Bronchus fibroblast of lung (primary cell): ENCODE data around the genes GRK4 and NSG1.

GRCh38 chr4:2924676-2925300, 9.8 kb downstream of the MFSD10 start:
- RAMPAGE, long total RNA, result no peak

DNA sequence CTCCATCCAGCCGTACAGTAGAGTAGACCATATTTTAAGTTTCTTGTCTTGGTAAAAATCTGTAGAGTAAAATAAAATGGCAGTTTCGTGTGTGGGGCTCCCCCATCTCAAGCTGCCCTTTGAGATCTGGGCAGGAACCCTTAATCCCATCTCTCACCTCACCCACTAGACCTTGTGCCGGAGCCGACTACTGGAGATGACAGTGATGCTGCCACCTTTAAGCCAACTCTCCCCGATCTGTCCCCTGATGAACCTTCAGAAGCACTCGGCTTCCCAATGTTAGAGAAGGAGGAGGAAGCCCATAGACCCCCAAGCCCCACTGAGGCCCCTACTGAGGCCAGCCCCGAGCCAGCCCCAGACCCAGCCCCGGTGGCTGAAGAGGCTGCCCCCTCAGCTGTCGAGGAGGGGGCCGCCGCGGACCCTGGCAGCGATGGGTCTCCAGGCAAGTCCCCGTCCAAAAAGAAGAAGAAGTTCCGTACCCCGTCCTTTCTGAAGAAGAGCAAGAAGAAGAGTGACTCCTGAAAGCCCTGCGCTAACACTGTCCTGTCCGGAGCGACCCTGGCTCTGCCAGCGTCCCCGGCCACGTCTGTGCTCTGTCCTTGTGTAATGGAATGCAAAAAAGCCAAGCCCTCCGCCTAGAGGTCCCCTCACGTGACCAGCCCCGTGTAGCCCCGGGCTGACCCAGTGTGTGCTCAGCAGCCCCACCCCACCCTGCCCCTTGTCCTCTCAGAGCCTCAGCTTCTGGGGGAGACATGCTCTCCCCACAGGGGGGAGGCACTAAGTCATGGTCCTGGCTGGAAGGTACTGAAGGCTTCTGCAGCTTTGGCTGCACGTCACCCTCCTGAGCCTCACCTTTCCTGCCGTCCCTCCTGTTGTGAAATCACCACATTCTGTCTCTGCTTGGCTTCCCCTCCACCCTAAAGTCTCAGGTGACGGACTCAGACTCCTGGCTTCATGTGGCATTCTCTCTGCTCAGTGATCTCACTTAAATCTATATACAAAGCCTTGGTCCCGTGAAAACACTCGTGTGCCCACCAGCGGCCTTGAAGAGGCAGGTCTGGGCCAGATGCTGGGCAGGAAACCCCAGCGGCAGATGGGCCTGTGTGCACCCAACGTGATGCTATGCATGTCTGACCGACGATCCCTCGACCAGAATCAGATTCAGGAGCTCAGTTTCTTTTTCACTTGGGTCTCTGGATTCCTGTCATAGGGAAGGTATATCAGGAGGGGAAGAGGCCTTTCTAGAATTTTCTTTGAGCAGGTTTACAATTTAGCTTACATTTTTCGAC, 6.2 kb downstream of the MFSD10 start:
- RAMPAGE, long total RNA, result no peak

DNA sequence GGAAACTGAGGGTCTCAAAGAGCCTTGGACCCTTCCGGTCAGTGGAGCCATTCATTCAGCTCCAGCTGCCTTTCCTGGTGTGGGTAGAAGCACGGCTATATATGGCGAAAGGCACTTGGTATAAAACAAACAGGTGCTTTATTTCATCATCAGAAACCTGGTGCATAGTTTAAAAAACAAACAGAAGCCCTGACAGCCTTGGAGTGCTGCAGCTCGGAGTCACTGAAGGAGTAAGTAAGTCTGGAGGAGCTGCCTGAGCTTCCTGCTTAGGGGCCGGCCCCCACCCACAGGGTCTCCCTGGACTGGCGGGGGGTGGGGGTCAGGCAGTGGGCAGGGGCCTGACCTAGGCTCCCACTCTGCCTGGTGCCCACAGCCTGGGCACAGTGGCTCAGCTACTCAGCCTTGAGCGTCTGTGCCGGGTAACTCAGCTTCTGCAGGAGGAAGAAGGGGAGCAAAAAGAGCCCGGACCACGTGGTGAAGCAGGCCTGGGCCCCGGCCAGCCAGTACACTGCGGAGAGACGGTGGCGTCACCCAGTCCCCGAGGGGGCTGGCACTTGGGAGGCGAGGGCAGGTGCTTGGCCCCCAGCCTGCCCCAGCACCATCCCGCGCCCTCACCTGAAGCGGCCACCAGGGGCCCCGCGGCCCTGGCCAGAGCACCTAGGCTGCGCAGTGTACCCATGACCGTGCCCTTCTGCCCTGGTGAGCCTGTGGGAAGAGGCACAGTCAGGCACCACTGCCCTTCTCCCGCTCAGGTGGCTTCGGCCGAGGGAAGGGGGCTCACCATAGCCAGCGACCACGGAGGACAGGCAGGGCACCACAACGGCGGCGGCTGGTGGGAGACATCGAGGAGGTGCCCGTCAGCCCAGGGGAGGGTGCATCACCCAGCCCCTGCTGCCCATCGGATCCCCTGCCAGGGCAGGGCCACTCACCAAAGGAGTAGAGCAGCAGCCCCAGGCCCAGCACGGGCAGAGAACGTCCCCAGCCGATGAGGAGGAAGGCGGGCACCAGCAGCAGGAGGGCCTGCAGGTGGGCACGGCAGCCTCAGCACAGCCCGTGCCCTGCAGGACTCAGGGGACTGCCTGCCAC, 3.8 kb downstream of the MFSD10 start:
- RAMPAGE, long total RNA, result no peak

- RAMPAGE, long total RNA, result no peak
Observed at GRCh38 chr4:2935732-2936756, 1.4 kb upstream of the MFSD10 start.

DNA sequence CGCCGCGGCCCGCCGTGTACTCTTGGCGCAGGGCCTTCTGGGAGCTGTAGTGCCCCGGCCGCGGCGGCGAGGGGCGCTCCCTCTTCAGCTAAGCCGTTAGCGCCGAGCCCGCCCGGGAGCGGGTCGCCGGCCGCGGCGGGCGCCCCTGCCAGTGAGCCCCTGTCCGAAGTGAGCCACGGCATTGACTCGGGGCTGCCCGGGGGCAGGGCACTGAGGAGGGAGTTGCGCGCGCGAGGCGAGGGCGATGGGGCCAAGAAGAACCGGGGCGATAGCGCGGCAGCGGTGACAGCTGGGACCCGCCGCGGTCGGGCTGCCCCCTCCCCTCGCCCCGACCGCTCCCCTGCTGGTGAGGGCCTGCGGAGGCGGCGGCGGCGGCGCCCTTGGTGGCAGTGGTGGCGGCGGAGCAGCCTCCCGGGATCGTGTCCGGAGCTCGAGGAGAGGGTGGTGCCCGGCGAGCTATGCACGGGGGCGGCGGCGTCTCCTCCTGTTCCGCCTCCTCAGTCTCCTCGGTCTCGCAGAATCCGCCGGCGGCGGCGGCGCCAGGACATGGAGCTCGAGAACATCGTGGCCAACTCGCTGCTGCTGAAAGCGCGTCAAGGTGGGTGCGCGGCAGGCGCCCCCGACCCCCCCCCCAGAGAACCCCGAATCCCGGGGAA, at the start of gene GRK4:
GRK4 (plus strand) TSS at position 47 of the 656 bp plus-strand sequence.
- RAMPAGE, long total RNA, result no peak

DNA sequence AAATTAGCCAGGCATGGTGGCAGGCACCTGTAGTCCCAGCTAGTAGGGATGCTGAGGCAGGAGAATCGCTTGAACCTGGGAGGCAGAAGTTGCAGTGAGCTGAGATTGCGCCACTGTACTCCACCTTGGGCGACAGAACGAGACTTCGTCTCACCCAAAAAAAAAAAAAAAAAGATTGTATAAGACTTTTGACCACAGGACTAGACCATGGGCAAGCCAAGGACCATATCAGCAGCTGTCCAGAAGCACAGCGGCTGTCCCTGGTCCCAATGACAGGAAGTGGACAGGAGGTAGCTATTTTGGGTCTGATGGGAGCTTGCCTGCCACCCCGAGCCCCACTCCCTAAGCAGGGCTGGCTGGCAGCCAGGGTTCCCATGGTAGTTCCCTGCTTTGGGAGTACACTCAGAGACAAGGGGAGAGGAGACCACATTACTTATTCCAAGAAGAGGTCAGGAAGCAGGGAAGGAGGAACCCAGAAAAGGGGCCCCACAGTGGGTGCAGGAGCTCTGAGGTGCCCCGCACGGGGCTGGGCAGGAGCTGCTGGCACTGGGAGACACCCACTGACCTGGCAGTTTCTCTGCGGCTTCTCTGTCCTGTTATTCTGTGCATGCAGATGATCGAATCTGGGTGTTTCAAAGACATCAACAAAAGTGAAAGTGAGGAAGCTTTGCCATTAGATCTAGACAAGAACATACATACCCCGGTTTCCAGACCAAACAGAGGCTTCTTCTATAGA, 36.5 kb upstream of the HTT start:
- RAMPAGE, long total RNA, result no peak

DNA sequence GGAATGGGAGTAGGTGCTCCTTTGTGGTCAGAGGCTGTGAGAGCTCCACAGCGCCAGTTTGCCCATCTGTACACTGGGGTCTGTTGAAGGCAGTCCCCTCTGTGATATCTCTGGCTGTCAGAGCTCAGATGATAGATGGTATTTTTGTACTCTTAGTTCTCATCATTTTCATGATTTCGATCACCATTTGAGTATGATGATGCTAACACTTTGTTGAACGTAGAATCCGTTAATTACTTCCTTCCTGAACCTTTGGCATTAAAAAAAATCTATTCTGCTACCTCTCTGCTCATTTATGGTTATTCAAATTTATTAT, 33.9 kb downstream of the HTT start:
- RAMPAGE, long total RNA, result no peak

DNA sequence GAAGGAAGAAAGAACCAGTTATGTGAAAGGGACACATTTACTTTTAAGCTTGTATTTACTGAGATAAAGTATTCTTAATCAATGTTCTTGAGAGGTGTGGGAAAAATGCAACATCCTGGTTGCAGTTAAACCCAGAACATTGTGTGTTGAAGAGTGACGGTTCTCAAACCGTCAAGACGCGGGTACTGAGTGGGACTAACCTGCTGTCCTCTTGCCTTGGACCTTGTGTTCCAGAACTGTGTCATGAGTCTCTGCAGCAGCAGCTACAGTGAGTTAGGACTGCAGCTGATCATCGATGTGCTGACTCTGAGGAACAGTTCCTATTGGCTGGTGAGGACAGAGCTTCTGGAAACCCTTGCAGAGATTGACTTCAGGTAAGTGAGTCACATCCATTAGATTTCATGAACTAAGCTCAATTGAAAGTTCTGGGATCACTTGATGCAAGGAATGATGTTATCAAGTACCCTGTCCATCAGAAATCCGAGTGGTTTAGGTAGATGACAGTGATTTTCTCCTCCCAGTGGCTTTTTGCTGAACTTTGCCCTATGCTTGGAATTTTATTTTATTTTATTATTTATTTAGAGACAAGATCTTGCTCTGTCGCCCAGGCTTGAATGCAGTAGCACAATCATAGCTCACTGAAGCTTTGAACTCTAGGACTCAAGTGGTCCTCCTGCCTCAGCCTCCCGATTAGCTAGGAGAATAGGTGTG, 59.8 kb downstream of the HTT start:
- RAMPAGE, long total RNA, result no peak

DNA sequence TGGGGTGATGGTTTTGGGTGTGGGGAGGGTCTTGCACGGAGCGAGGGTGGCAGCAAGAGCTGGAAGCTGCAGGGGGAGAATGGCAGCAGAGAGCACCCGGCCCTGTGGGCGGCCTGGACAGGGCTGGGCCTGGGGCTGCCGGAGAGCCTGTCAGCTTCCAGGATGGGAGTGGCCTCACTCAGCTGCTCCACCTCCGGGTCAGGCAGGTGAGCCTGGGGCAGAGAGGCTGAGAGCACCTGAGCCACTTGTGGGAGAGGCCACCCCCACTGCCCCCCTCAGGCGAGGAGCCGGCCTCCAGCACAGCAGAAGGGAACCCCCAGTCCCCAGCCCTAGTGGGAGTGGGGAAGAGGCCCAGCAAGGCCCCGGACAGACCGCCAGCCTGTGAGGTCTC, 1.6 kb downstream of the MSANTD1 start:
- RAMPAGE, long total RNA, result no peak

GRCh38 chr4:3304686-3305221, 11.9 kb downstream of the RGS12 start:
- RAMPAGE, long total RNA, result no peak

GRCh38 chr4:3385231-3386058, 56.3 kb upstream of the HGFAC start:
- RAMPAGE, long total RNA, result no peak

DNA sequence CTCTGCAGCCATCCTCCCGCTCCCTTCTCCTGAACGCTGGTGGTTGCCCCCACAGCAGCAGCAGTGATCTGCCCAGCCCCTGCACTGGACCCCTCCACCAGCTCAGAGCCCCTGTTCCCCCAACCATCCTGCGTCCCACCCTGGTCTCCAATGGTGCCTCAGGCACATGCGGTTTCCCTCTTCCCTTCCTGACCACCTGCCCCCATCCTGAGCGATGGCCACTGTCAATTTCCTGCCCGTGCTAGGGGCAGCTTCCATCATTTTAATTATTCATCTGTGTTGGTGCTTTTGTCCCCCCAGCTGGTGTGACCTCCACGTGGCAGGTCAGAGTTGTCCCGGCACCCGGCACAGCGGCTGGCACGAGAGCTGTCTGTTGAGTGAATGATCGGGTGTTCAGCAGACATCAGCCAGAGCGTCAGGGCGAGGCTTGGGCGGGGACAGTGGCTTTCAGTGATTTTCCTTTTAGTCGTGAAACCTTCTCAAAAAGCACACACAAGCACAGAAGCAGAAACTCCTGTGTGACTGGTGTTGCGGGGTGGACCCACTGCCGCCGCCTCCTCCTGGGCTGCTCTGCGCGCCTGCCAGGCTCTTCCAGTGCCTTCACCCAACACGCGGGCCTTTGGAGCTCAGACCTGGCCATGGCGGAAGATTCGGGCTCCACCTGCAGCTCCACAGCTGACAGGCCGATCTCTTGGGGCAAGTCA, 51.6 kb upstream of the HGFAC start:
- RAMPAGE, long total RNA, result no peak

DNA sequence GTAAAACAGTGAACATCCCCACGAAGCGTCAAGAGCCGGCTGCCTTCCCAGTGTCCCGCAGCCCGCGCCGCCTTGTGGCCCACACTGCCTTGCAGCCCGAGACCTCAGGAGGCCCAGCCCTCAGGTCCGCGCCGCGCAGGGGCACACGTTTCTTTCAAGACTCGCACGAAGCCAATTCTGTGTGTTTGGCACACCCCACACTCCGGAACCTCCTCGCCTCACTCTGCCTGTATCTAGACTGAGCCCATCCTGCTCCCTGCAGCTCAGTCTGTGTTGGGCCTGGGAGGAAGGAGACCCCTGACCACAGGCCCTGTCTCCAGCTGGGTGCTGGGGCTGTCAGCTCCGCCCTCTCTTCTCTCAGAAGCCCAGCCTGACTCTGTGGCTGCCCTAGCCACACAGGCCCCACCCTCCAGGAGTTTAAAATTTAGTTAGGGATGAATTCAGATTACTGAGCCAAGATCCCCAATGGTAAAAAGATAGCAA, 5.7 kb downstream of the LRPAP1 start:
- RAMPAGE, long total RNA, result no peak

DNA sequence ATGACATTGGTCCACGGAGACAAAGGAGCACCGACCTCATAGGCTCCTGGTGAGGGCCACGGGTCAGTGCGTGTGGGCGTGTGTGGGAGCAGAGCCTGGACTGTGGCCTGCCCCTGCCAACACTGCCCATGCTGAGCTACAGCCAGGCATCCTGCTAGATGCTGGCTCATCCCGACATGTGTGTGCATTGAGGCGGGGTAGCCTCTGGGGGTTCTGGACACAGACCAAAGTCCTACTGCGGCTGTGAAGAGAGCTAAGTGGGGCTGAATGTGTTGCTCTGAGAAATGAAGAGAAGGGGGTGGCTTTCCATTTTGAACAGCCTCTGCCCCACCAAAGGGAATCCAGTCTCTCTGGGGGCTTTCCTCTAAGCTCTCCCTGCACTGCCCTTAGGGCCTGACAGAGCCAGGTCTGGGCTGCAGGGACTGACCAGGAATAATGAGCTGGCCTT, 48.7 kb upstream of the LRPAP1 start:
- RAMPAGE, long total RNA, result no peak

- RAMPAGE, long total RNA, result no peak
Observed at GRCh38 chr4:3657591-3658274, 108.5 kb upstream of the ADRA2C start.

DNA sequence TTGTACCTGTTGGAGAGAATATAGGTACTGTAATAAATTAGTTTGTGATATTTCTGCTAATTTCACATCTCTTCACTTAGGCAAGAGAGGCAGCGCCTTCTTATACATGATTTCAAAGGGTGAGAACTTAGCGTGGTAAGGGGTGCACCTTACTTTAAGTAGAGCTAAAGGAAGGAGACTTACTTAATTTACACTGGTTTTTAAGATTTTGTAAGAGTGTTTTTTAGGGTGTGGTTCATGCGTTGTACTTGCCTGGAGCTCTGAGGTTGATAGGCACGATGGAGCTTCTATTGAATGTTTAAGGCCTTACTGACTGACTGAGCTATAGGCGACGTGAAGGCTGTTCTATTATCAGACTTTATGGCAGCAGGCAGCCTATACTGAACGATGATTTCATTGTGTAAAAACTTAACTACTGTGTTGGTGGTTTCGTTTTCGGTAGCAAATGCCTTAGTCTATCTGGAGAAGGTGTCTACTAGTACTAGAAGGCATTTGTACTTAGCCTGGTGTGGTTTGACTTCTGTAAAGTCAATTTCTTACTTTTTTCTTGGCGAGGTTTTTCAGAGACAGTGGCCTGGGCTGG, 194.5 kb downstream of the OTOP1 start:
- RAMPAGE, long total RNA, result no peak

GRCh38 chr4:4047753-4048425, 178.8 kb downstream of the OTOP1 start:
- RAMPAGE, long total RNA, result no peak

- RAMPAGE, long total RNA, result no peak
Observed at GRCh38 chr4:4386621-4387294, at the start of gene NSG1. Gene NSG1 (plus strand): TSS chr4:4387102.

GRCh38 chr4:4392243-4393088, 5.6 kb downstream of the NSG1 start:
- RAMPAGE, long total RNA, result no peak

GRCh38 chr4:4574621-4575104, 32.8 kb upstream of the STX18 start:
- RAMPAGE, long total RNA, result no peak